ENCODE results near the genes ACP7, IFNL2, DYRK1B and ZNF546.

DNA sequence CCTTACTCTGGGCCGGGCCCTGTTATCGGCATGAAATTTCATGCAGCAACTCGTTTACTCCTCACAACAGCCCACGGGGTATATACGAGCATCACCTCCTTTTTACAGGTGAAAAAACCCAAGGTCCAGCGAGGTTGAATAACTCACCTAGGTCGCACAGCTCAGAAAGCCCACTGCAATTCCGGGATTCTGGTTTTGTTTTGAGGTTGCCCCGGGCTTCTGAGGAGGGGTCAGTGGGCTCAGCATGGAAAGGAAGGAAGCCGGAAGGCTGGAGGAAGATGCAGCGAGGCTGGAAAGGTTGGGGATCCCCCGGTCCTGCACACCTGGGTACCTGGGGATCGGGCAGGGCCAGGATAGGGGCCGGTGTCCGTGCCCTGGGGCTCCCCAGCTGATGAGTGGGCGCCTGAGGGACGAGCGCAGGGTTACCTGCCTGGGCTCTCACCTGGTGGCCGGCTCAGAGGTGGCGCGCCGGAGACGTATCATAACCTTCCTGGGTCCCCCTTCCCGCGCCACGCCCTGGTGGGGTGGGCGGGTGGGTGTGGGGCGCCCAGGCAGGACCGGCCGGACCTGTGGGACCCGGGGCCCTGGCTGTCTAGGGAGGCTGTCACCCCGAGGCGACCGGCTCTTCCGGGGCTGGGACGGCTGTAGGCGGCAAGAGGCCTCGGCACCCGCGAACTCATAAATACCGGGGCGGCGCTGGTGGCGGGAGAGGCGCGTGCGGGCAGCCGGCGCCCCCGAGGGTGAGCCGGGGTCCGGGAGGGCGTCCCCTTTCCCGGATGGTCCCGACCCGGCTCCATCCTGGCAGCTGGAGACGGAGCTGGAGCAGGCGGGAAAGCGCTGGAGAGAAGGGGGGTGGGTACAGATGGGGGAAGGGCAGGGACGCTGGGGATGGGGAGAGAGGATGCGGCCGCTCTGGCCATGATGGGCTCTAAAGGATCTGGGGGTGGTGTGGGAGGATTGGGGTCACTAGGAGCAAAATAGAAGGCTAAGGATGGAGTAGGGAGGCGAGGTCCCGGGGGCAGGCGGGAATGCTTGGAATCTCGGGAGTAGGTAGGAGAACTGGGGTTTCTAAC lies at the start of gene ACP7:
Gene ACP7 (plus strand): TSS at position 708 of the 1,073 bp plus-strand sequence.
- PRO-cap, 2 experiments = no peak in any of the 2 experiments

GRCh38 chr19:39093687-39094219 lies 9.6 kb downstream of the ACP7 start:
- PRO-cap, 2 experiments = no peak in any of the 2 experiments

DNA sequence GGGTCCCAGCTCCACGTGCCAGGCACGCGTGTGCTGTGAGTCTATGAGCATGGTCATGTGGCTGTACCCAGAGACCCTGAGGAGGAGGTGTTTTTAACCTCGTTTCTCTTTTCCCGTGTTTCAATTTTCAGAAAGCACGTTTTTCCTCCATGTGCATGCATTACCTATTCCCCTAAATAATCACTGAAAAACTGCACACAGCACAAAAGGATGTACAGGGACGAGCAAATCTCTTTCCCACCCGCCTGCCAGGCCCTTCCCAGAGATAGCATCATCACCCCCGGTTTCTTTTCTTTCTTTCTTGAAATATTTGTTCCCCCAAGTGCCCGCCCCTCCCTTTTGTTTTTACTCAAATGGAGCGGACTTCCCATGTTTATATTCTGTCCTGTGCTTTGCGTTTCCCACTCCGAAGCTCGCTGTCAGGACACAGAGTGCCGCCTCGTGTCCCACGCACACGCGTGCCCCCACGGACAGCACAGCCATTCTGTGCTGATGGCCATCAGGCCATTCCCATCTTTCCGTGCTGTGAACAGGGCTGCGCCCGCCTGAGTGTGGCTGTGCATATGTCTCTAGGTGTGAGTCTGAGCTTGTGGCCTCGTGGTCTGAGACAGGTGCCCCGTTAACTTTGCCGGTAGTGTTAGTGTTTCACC lies 6.6 kb downstream of the PAK4 start:
- PRO-cap, 2 experiments = no peak in any of the 2 experiments

DNA sequence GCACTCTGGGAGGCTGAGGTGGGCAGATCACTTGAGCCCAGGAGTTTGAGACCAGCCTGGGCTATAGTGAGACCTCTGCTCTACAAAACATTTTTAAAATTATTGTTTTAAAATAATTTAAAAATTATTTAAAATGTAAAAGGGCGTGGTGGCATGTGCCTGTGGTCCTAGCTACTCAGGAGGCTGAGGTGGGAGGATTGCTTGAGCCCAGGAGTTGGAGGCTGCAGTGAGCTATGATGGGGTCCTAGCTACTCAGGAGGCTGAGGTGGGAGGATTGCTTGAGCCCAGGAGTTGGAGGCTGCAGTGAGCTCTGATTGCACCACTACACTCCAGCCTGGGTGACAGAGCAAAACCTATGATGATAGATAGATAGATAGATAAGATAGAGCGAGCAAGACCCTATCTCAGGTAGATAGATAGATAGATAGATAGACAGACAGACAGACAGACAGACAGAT lies 18.1 kb downstream of the PAK4 start:
- PRO-cap, 2 experiments = no peak in any of the 2 experiments

GRCh38 chr19:39157506-39158179 lies 32.1 kb downstream of the PAK4 start:
- PRO-cap, 2 experiments = no peak in any of the 2 experiments

DNA sequence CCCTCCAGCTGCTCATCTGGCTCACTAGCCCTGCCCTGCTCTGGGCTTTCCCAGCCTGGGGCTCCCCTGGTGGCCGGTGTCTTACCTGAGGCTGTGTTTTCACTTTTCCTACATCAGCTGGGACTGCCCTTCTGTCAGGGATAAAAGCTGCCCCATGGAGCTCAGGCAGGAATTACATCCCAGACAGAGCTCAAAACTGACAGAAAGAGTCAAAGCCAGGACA lies at the start of gene IFNL2:
Gene IFNL2 (plus strand): TSS at position 168 of the 223 bp plus-strand sequence.
- PRO-cap, 2 experiments = no peak in any of the 2 experiments

DNA sequence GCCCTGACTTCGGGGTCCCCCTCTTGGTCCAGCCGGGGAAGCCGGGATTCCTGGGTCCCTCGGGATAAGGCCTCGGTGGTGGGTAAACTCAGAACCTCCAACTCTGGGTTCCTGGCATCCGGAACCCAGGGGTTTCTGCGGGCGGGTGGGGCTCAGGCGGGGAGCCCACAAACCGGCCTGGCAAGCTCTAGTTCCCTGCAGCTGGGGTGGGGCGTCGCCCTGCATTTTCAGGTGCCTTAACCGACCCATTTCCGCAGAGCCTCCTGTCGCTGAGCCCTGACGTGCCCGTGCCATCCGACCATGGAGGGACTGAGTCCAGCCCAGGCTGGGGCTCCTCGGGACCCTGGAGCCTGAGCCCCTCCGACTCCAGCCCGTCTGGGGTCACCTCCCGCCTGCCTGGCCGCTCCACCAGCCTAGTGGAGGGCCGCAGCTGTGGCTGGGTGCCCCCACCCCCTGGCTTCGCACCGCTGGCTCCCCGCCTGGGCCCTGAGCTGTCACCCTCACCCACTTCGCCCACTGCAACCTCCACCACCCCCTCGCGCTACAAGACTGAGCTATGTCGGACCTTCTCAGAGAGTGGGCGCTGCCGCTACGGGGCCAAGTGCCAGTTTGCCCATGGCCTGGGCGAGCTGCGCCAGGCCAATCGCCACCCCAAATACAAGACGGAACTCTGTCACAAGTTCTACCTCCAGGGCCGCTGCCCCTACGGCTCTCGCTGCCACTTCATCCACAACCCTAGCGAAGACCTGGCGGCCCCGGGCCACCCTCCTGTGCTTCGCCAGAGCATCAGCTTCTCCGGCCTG lies 1.0 kb downstream of the ZFP36 start:
- PRO-cap, 2 experiments = peak in 1 of 2 experiments; most common plus-strand start position 256 of the sequence (in 1); most common minus-strand start position 461 of the sequence (in 1)

DNA sequence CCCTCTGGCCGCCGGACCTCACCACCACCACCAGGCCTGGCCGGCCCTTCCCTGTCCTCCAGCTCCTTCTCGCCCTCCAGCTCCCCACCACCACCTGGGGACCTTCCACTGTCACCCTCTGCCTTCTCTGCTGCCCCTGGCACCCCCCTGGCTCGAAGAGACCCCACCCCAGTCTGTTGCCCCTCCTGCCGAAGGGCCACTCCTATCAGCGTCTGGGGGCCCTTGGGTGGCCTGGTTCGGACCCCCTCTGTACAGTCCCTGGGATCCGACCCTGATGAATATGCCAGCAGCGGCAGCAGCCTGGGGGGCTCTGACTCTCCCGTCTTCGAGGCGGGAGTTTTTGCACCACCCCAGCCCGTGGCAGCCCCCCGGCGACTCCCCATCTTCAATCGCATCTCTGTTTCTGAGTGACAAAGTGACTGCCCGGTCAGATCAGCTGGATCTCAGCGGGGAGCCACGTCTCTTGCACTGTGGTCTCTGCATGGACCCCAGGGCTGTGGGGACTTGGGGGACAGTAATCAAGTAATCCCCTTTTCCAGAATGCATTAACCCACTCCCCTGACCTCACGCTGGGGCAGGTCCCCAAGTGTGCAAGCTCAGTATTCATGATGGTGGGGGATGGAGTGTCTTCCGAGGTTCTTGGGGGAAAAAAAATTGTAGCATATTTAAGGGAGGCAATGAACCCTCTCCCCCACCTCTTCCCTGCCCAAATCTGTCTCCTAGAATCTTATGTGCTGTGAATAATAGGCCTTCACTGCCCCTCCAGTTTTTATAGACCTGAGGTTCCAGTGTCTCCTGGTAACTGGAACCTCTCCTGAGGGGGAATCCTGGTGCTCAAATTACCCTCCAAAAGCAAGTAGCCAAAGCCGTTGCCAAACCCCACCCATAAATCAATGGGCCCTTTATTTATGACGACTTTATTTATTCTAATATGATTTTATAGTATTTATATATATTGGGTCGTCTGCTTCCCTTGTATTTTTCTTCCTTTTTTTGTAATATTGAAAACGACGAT lies 1.9 kb downstream of the ZFP36 start:
- PRO-cap, 2 experiments = peak in 2 of 2 experiments; most common plus-strand start position 400 of the sequence (in 1); most common minus-strand start position 804 of the sequence (in 2)

DNA sequence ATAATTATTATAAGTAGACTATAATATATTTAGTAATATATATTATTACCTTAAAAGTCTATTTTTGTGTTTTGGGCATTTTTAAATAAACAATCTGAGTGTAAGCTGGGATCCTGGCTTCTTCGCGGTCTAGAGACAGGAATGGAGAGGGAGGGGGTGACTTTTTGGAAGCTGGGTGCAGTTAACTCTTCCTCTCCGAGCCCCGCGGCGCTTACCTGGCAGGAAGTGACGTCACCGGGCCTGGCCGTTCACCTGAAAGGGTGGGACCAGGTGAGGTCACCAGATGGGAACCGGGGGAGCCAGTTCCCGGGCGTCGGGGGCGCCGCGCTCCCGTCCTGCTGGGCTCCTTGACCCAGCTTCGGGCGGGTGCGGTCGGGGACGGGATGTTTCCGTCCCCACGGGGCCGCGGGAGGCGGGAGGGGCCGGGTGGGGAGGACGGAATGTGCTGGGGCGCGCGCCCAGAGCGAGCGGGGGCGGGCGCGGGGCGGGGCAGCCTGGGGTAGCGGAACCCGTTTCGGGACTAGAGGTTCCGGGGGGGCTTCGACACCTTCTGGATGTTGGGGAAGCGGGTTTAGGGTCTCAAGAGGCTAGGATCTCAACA lies 2.8 kb downstream of the ZFP36 start:
- PRO-cap, 2 experiments = peak in 2 of 2 experiments; most common plus-strand start position 282 of the sequence (in 2); most common minus-strand start position 360 of the sequence (in 2)

DNA sequence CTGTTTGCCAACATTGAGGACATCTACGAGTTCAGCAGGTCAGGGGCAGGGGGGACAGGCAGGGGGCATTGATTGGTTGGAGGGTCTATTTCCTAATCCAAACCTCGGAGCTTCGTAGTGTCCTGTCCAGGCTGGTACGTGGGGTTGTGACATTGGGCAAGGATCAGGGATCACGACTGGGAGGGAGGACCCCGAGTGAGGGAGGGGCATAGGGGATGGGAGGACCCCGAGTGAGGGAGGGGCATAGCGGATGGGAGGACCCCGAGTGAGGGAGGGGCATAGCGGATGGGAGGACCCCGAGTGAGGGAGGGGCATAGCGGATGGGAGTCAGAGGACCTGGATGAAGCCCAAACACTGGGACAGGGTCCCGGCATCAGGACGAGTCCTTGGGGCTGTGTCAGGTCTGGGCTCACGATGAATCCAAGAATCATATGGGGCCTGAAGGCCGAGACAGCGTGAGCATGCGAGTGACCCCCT lies 3.0 kb downstream of the PLEKHG2 start:
- PRO-cap, 2 experiments = no peak in any of the 2 experiments

- PRO-cap, 2 experiments = no peak in any of the 2 experiments
Measured at GRCh38 chr19:39424714-39425793, 10.7 kb downstream of the RPS16 start.

DNA sequence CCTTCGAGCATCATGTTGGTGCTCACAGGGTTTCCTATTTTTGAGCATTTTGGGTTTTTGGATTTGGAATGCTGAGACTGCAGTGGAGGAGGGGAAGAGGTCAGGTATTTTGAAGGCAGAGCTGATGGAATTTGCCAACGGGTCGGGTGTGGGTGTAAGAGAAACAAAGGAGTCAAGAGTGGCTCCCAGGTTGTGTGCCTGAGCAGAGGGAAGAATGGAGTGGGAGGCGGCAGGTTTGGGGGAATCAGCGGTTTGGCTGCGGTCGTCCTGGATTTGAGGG lies 14.7 kb upstream of the TIMM50 start:
- PRO-cap, 2 experiments = no peak in any of the 2 experiments

- PRO-cap, 2 experiments = peak in 2 of 2 experiments; most common plus-strand start chr19:39833777 (in 2); most common minus-strand start chr19:39834136 (in 1)
Measured at GRCh38 chr19:39833713-39834826, at the start of gene DYRK1B. TSS of gene DYRK1B (minus strand) at chr19:39834162.

DNA sequence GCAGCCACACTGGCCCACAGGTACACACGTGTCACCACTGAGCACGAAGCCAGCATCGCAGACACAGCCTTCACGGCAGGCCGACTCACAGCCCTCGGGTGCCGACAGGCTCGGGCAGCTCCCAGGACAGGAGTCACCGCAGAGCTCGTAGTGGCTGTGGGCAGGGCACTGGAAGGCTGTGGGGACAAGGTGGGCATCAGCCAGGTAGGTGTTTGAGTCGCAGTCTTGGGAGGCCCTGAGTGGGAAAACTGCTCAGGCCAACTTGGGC lies 43.7 kb upstream of the FBL start:
- PRO-cap, 2 experiments = no peak in any of the 2 experiments

GRCh38 chr19:39937161-39937514 lies 33.8 kb upstream of the PSMC4 start:
- PRO-cap, 2 experiments = no peak in any of the 2 experiments

- PRO-cap, 2 experiments = peak in 2 of 2 experiments; most common plus-strand start chr19:39997060 (in 2); most common minus-strand start chr19:39996956 (in 2)
Measured at GRCh38 chr19:39996116-39997190, at the start of gene ZNF546. TSS of gene ZNF546 (plus strand) at chr19:39997060.

- PRO-cap, 2 experiments = no peak in any of the 2 experiments
Measured at GRCh38 chr19:40046587-40047075, 9.4 kb downstream of the ZNF780B start.

DNA sequence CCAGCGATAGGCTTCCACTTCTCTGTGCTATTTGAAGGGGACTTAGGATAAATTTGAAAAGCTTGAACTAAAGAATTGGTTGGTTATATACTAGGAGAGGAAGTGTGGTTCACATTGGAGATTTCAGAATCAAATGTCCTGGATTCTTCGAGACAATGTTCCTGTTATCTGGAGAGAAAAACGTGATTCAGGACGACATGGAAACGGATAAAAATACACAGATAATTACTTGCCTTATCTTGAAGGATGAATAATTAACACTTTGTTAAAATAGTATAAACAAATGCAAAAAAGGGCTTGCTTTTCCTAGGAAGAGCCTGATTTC lies 500 bp upstream of the ZNF780A start:
- PRO-cap, 2 experiments = no peak in any of the 2 experiments

- PRO-cap, 2 experiments = no peak in any of the 2 experiments
Measured at GRCh38 chr19:40143630-40143924, 47.6 kb upstream of the MAP3K10 start.

DNA sequence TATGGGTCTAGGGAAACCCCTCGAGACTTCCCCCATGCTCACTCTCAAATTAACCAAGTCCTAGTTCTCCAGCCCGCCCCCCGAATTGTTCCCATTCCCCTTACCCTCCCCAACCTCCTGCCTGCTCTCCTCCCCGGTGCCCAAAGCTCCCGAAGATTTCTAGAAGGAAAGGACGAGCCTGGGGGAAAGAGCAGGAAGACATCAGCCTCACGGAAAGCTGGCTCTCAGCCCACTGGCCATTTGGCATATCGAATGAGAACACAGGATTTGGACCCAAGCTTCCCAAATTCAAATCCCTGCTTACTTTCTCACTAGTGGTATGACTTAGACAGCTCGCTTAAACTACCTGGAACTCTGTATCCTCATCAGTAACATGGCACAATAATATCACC lies 304 bp upstream of the TTC9B start:
- PRO-cap, 2 experiments = no peak in any of the 2 experiments